Choroid plexus epithelial cell (primary cell): ENCODE measurements around a stretch of chr12.

- RRBS: no CpG with 5 or more reads among the region's 3 CpGs
Observed at GRCh38 chr12:1445881-1446292, 148.5 kb downstream of the FBXL14 start.

GRCh38 chr12:1533001-1533320 lies 61.4 kb downstream of the FBXL14 start:
- RRBS: no CpG with 5 or more reads among the region's 6 CpGs

DNA sequence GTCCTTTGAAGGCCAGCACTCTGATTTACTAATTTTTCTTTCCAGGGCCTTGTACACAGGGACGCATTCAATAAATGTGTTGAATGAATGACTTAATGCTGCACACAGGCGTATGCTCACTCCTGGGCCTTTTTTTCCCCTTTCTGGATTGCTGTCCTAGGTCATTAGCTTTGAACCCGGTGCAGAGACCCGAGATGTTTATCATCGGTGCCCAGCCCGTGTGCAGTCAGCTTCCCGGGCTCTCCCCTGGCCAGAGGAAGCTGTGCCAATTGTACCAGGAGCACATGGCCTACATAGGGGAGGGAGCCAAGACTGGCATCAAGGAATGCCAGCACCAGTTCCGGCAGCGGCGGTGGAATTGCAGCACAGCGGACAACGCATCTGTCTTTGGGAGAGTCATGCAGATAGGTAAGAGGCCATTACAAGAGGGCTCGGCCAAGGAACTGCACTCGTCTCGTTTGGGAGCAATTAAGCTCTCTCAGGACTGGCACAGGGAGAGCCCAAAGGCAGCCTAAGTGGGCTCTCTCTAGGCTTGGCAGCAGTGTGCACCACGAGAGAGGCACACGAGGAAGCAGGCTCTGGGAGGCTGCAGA lies 3.6 kb downstream of the WNT5B start:
- RRBS: 96% methylated on average over 6 of the region's 17 CpGs

- RRBS: no CpG with 5 or more reads among the region's 6 CpGs
Observed at GRCh38 chr12:1740384-1741464, 49.9 kb downstream of the ADIPOR2 start.

GRCh38 chr12:1787592-1787999 lies 32.8 kb upstream of the LRTM2 start:
- RRBS: no CpG with 5 or more reads among the region's 4 CpGs

DNA sequence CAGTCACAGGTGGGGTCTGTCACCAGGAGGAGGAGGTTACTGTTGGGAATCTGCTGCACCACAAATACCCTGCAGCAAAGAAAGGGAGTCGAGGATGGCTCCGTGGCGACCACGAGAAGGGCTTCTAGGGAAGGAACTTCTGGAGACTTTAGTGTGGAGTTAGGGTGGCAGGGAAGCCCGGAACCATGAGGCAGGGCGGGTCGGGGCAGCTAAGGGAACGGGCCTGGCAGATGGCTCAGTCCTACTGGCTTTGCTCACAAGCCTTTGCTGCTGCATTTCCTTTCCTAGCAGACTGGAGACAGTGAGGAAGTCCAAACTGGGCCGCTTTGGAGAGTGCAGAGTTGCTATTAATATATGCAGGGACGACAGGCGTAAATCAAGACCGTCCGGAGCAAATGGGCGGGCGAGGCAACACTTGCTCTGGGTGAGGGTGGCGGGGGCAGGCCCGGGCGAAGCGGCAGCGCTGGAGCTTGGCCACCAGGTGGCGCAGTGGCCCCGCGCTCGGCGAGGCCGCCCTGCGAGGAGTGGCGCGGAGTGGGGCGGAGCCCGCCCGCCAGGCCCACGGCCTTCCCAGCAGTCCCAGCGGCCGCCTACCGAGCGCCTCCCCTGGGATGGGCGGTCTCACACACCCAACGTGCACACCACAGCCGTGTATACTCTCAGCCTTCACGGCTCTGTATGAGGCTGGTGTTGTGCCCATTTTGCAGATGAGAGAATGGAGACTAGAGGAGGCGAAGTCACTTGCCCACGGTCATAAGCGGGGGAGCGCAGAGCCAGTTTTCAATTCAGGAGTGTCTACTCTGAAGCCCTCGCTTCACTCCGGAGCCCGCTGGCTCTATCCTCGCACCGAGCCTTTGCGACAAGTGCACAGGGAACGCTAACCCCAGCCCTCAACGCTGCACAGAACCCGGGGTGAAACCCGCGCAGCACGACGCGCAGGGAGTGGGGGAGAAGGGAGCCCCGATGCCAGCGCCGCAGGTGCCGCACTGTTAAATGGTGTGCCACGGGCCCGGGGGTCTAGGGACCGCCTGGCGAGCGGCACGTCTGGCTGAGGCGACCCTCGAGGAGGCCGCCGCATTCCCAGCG lies 24.3 kb upstream of the LRTM2 start:
- RRBS: 4% methylated on average over 27 of the region's 74 CpGs

DNA sequence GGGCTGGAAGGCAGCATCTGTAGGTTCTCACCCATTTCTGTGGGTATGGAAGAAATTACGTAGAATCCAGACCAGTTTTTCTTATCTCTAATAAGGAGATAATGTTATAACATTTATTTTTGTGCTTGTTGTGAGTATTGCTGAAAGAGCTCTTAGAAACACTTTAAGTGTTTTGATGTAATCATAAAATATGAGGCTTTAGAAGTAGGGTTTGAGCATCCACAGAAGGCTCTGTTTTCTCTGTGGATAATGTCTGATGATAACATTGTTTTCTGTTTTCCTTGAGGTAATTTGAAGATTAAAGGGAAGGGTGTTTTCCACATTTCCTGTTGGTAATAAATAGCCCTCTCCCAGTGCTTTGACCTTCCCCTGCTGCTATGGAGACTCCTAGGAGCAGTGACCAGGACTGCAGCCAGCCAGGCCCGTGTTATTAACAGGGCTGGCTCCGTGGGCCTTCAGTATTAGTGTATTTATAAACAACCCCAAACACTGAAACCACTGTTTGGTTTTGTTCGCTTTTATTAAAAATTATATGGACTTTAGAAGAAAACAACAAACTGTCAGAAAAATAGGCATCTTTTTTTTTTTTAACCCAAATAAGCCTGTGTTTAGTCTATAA lies 9.6 kb upstream of the DCP1B start:
- RRBS: no CpG with 5 or more reads among the region's 4 CpGs

- RRBS: no CpG with 5 or more reads among the region's 4 CpGs
Observed at GRCh38 chr12:2027235-2027737, 23.0 kb upstream of the DCP1B start.

GRCh38 chr12:2063976-2064836 lies 11.4 kb downstream of the CACNA1C start:
- RRBS: no CpG with 5 or more reads among the region's 11 CpGs

DNA sequence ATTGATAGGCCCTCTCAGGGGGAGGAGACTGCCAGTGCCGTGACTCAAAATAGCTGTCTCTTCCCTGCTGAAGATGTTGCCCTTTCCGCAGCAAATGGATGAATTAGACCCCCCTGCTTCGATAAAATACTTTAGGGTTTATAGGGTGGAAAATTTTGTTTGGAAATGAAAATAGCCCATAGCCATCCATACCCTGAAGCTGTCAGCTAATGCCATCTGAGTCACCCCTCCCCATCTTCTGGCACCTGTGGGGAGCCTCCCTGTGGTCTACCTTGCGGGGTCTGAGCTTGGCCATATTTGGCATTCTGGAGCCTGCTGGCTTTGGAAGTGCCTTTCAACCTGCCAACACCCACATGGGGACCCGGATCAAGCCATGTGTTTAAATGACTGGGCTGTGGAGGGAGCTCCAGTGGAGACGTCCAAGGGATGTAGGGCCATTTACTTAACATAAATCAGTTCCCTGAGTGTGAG lies 21.8 kb downstream of the CACNA1C start:
- RRBS: no CpG with 5 or more reads among the region's 6 CpGs

- RRBS: no CpG with 5 or more reads among the region's 8 CpGs
Observed at GRCh38 chr12:2180991-2181584, 128.3 kb downstream of the CACNA1C start.

GRCh38 chr12:2255702-2256078 lies 202.9 kb downstream of the CACNA1C start:
- RRBS: no CpG with 5 or more reads among the region's 9 CpGs

DNA sequence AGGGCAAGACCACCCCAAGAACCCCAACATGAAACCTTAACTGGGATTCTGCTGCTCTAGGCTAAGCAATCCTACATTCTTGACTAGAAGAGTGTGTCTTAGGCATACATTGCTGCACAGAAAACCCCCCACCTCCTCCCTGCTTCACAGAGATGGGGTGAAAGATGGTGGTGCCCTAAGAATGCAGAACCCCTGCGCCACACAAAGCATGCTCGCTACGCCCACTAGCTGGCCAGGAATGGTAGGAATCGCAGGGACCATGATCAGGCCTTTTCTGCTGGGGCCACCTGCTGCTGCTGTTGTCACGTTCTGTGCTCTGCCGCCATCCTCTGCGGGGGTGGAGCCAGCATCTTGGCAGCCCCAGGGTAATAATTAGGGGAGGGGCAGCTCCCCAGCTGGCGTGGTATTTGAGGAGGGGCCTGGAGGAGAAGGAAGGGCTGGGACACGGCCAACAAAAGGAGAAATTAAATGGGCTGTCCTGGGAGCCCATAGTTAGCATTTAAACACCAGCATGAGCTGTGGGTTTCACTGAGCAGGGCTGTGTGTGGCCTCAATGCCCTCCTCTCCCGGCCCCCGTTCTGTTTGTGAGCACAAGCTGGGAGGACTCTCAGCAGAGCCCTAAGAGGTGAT lies 324.0 kb downstream of the CACNA1C start:
- RRBS: no CpG with 5 or more reads among the region's 11 CpGs

GRCh38 chr12:2384989-2385559 lies 332.3 kb downstream of the CACNA1C start:
- RRBS: 100% methylated on average over 1 of the region's 12 CpGs

DNA sequence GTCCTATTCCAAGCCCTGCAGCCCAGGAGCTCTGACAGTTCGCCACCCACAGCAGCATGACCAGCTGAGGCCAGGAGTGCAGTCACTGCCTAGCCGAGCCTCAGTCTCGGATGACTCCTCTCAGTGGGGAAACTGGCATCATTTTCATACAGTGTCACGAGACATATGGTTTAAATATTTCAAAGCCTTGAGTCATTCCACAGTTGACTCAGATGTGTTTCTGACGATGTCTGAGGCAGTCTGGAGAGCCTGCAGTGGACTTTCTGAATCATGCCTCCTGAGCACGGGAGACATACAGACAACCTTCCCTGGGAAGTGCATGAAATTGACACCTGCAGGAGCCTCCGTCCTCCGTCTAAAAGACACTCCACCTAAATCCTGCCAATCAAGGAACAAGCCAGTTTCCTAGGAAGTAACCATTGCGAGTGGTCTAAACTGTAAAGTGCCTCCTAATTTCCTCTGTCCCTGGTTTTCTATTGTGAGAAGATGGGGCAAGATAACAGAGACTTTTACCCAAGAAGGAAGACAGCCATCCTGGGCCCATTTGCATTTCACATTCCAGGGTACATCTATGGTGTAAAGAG lies 180.9 kb upstream of the FKBP4 start:
- RRBS: no CpG with 5 or more reads among the region's 9 CpGs

DNA sequence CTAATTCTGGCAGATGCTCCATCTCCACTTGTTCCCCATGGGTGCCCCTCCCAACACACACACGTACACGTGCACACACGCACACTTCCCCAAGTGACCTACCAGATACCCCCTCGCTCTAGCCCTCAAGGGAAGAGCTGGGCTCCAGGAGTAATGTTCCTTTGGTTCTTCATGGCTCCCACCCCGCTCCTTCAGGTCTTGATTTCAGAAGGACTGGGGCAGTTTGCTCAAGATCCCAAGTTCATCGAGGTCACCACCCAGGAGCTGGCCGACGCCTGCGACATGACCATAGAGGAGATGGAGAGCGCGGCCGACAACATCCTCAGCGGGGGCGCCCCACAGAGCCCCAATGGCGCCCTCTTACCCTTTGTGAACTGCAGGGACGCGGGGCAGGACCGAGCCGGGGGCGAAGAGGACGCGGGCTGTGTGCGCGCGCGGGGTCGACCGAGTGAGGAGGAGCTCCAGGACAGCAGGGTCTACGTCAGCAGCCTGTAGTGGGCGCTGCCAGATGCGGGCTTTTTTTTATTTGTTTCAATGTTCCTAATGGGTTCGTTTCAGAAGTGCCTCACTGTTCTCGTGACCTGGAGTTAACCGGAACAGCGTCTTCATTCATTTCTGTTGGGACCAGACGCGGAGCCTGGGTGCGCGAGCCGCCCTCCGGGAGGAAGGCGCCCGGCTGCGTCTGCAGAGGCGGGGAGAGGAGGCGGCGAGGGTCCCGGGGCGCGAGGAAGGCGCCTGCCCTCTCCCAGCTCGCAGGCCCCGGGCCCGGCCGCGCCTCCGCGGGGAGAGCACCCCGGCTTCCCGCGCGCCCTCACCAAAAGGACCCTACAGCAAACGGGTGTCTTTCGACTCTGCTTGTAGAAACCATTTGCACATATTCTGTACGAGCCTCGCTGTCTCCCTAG lies 103.8 kb upstream of the FKBP4 start:
- RRBS: 3% methylated on average over 19 of the region's 66 CpGs

GRCh38 chr12:2800843-2801648 lies 6.3 kb downstream of the FKBP4 start:
- RRBS: no CpG with 5 or more reads among the region's 16 CpGs

GRCh38 chr12:2813553-2813930 lies 1.1 kb downstream of the ITFG2 start:
- RRBS: no CpG with 5 or more reads among the region's 4 CpGs

DNA sequence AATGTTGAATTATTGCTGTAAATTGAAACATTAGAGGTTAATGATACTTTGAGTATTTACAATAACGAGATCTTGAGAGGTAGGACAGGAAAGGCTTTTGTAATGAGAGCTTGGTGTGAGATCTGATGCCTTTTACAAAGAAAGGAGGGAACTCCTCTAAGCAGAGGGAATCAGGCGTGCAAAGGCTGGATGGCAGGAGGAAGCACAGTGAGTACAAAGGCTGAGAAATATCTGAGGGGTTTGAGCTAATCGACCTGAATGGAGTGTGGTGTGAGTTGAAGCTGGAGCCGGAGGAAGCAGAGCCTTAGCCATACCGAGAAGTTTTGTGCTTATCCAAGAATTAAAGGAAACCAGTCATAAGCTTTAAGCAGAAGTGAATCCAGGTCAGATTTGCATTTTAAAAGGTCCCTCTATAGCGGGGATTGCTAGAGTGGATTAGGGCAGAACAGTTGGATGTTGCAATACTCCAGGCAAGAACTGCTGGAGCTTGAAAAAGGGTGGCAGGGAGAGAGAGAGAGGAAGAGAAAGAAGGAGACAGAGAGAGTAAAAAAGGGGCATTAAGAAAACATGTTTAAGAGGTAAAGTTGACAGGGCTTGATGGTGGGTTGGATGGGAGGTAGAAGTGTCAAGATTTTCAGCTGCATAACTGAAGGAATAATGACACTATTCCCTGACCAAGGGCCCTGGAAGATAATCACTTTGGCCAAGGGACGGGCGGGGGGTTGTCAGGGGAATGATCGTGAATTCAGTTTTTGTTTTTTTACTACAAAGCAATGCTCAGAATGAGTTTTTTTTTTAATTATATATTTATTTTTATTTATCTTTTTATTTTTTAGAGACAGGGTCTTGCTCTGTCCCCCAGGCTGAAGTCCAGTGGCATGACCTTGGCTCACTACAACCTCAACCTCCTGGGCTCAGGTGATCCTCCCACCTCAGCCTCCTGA lies 1.4 kb downstream of the RHNO1 start:
- RRBS: no CpG with 5 or more reads among the region's 9 CpGs

DNA sequence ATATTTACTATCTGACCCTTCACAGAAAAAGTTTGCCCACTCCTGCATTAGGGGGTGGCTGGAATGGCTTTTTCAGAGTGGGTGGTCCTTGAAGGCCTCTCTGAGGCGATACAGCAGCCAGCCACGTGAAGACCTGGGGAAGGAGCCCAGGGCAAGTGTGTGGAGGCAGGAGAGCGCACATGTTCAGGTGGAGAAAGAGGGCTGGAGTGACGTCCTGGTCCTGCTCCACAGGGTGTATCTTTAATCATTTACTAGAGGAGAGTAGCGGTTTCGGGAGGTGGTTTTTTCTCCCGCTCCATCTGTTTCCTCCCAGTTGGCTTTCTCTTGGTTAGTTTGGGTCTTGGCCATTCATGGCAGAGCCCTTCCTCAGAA lies 27.7 kb upstream of the TSPAN9 start:
- RRBS: no CpG with 5 or more reads among the region's 7 CpGs